Hepatocyte (in vitro differentiated cells and primary cell): ENCODE measurements around the genes CYB561D2, CACNA2D2, IQCF6, RRP9 and DUSP7.

- RAMPAGE, long total RNA: no peak
- RRBS: 2% methylated on average over 11 of the region's 44 CpGs
These were observed 798 bp downstream of the SLC38A3 start for GRCh38 chr3:50205667-50206470.

- RAMPAGE, long total RNA: no peak
- RRBS: no CpG with 5 or more reads among the region's 4 CpGs
These were observed 3.2 kb downstream of the GNAI2 start for GRCh38 chr3:50239122-50239710.

GRCh38 chr3:50316474-50317454 lies 5.8 kb downstream of the HYAL2 start:
- RAMPAGE, long total RNA: no peak
- RRBS: no CpG with 5 or more reads among the region's 16 CpGs

DNA sequence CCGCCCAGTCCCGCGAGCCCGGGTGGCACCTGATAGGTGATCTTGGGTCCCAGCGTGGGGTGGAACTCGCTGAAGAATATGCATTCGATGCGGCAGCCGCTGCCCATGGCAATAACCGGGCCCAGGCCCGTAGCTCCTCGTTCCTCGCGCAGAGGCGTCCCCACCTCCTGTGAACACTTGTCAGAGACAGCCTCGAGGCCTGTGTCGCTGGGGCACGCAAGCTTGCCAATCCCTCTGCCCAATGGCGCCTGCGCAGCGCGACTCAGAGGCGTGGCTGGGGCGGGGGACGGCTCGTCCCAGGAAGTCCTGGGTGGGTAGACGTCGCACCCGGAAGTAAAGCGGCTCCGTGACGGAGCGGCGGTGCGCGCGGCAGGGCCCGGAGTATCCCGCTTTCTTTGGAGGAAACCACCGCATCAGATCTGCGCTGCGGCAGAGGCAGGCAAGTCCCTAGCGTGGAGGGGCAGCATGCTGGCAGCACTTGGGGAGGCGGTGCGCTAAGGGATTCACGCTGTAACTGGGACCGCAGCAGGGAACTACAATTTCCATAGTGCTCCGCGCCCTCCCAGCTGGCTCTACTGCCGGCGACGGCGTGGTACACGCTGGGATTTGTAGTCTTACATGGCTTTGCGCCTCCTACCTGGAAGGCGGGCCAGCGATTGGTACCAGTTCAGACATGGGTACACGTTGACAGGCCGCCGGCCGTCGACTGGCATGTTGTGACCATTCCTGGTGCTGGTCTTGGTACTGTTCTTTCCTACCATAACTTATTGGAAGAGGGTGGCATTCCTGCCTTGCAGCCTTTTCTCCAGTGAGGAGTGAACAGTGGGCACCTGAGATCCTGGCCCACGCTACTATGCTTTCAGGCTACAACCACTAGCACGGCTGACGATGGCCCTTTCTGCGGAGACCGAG lies at the start of gene CYB561D2:
CYB561D2 (plus strand) TSS at position 317 of the 912 bp plus-strand sequence.
- RAMPAGE, long total RNA: start-site peak on the minus strand centred at position 202 of the sequence, 33 bp wide, 30 and 20 reads in 2 replicates
- RRBS: 2% methylated on average over 16 of the region's 67 CpGs

- RAMPAGE, long total RNA: no peak
- RRBS: 68% methylated on average over 3 of the region's 18 CpGs
These were observed 56.1 kb downstream of the CACNA2D2 start for GRCh38 chr3:50446966-50448013.

DNA sequence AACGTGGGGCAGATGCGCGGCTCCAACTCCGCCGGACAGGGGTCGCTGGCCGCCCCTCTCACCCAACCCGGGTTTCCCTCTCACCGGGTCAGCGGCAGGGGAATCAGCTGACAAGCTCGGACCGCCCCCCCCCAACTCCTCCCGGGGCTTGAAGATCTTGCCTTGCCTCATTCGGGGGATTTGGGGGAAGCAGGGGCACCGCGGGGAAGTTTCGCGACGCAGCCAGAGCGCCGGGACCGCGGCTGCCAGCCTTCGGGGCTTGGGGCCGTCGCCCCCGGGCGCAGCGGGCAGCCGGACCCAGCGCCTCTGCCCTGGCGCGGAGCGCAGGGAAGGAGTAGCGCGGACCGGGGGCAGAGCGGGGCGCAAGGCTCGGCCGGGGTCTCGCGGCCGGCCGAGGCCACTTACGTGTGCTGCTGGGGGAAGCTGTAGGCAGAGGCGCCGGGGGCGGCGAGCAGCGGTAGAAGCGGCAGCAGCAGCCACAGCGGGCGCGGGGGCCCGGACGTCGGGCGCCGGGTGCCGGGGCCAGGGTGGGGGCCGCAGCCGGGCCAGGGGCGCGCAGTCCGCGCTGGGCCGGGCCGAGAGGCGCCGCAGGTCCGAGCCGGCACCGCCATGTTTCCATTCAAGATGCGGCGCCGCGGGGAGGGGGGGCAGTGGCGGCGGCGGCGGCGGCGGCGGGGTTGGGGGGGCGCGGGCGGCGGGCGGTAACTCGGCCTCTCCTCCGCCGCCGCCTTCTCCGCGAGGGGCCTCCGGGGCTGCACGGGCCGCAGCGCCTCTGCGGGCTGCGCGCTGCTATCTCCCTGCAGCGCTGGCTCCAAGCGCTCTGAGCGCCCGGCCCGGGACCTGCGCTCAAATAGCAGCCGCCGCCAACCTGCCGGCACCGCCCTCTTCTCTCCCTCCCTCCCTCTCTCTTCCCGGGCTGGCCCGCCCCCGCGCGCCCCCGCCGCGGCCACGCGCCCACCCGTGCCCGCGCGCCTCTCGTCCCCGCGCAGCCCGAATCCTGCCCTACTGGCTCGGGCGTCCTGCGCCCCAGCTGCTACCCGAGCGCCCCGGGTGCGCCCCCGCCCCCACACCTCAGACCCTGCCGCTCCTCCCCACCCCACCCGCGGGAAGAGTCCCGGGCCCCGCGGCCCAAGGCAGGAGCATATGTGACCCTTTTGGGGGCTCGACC lies at the start of gene CACNA2D2:
CACNA2D2 (minus strand) TSS at position 822 of the 1,168 bp plus-strand sequence.
- RAMPAGE, long total RNA: no peak
- RRBS: 3% methylated on average over 65 of the region's 146 CpGs

- RAMPAGE, long total RNA: no peak
- RRBS: no CpG with 5 or more reads among the region's 4 CpGs
These were observed 9.3 kb downstream of the CISH start for GRCh38 chr3:50602276-50602686.

DNA sequence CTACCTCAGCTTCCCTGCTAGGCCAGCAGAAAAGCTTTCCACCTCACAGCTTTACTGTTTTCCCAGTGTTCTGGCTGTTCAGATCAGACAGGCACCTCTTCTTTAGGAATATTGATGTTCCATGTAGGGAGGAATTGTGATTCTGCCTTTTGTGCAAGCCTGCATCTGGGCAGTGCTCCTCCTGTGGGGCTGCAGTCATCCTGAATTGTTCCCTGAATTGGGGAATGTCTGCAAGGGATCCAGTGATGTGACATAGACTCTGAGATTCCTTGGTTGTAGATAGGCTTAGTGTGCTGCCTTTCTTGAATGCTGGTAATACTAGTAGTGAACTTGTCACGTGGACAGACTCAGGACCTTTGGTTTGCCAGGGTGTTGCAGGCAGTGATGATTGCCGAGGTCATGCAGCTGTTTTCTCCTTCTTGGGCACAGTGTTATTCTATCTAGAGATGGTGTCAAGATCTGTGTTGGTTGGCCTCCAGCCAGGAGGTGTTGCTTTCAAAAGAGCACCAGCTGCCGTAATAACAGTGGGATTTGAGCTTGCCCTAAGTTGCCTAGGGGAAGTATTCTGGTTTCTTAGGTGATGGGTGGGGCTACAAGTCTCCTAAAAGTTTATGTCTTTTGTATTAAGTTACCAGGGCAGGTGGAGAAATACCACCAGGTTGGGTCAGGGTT lies 349.9 kb downstream of the DOCK3 start:
- RAMPAGE, long total RNA: no peak
- RRBS: no CpG with 5 or more reads among the region's 3 CpGs

GRCh38 chr3:51384454-51385187 lies 470 bp upstream of the MANF start:
- RAMPAGE, long total RNA: no peak
- RRBS: 24% methylated on average over 2 of the region's 49 CpGs

DNA sequence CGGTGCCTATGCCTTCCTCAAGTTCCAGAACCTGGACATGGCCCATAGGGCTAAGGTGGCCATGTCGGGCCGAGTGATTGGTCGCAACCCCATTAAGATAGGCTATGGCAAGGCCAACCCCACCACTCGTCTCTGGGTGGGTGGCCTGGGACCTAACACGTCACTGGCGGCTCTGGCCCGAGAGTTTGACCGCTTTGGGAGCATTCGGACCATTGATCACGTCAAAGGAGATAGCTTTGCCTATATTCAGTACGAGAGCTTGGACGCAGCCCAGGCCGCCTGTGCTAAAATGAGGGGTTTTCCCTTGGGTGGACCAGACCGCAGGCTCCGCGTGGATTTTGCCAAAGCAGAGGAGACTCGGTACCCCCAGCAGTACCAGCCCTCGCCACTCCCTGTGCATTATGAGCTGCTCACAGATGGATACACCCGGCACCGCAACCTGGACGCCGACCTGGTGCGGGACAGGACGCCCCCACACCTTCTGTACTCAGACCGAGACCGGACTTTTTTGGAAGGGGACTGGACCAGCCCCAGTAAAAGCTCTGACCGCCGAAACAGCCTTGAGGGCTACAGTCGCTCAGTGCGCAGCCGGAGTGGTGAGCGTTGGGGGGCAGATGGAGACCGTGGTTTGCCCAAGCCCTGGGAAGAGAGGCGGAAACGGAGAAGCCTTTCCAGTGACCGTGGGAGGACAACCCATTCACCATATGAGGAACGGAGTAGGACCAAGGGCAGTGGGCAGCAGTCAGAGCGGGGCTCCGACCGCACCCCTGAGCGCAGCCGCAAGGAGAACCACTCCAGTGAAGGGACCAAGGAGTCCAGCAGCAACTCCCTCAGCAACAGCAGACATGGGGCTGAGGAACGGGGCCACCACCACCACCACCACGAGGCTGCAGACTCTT lies 1.7 kb downstream of the RBM15B start:
- RAMPAGE, long total RNA: no peak
- RRBS: 99% methylated on average over 11 of the region's 45 CpGs

DNA sequence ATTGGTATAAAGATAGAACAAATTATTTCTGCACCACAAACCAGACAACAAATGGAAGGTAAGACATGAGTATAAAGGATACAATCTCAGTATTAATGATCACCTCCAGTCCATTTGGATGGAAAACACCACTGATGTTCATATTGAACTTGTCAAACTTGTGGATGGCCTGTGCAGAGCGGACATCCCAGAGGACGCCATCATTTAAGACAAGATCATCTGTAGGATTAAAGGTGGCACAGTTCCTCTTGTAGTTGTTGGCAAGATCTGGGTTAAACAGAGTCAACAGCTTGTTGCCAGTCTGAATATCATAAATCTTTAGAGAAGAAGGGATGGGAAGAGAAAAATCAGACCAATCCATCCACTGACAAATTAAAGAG lies 23.4 kb downstream of the RBM15B start:
- RAMPAGE, long total RNA: no peak
- RRBS: no CpG with 5 or more reads among the region's 2 CpGs

GRCh38 chr3:51684866-51685736 lies 14.0 kb downstream of the TEX264 start:
- RAMPAGE, long total RNA: no peak
- RRBS: no CpG with 5 or more reads among the region's 7 CpGs

DNA sequence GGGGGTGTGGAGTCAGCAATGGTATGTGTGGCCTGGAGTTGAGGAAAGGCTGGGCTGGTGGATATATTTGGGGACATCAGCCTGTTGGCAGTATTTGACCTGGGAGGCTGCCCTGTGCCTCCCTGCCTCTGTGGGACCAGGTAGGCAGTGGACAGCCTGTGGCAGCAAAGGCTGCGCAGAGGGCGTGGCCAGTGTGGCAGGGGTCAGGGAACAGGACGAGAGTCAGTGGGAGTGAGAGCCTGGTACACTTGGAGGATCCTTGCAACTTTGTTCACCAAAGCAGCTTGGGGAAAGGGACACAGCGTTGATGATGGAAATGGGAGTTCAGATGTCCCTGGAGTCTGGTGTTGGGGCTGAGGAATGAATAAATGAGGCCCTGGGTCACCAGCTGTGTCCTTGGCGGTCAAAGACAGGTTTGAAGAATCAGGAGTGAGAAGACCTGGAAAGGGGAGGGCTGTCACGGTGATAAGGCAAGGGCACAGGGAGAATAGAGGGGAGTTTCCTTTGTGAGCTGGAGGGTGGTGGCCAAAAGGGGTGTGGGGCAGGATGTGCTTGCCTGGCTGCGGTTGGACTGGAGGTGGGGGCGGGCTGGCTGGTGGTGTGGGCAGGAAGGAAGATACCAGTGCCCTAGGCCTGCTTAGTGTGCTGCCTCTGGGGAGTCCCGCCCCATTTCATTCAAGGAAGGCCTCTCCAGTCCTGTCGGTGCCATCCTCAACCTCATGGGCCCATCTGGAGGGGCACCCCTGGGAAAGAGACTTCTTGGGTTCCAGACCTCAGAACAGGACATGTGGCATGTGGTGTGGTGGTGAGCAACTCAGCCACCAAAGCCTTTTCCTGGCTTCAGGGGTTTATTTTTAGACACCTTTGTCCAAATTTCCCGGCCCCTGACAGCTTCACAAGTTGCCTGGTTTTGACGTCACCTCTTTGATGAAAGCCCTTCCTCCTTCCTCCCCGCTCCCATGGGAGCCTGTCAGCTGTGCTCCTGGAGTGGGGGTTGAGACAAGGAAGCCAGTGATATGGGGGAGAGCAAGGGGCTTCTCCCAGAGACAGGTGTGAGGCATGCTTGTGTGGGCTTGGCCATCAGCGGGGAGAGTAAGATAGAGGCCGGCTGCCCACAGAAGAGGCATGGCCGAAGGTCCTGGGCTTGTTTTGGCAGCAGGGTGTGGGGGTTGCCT lies 15.4 kb downstream of the TEX264 start:
- RAMPAGE, long total RNA: no peak
- RRBS: no CpG with 5 or more reads among the region's 16 CpGs

DNA sequence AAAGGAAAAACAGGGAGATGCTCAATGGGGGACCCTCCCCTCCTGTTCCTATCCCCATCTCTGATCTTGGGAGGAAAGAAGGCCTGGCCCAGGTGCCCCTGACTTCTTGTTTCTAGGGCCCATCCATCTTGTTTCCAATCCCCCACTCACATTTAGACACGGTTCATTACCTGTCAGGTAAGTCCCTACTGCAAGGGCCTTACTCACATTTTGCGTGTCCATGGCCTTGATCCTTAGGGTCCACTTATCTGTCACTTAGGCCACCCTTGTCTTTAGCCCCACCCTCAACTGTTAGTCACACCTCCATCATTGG lies at the start of gene IQCF6:
IQCF6 (minus strand) TSS at position 235 of the 313 bp plus-strand sequence.
- RAMPAGE, long total RNA: no peak
- RRBS: no CpG with 5 or more reads among the region's 2 CpGs

GRCh38 chr3:51798535-51799136 lies 19.6 kb upstream of the IQCF6 start:
- RAMPAGE, long total RNA: no peak
- RRBS: no CpG with 5 or more reads among the region's 1 CpG

GRCh38 chr3:51941655-51942438 lies at the start of gene RRP9:
Gene RRP9 (minus strand): TSS chr3:51941904.
- RAMPAGE, long total RNA: no peak
- RRBS: 2% methylated on average over 13 of the region's 68 CpGs

- RAMPAGE, long total RNA: no peak
- RRBS: no CpG with 5 or more reads among the region's 4 CpGs
These were observed 2.3 kb upstream of the RPL29 start for GRCh38 chr3:51997964-51998375.

- RAMPAGE, long total RNA: no peak
- RRBS: no CpG with 5 or more reads among the region's 24 CpGs
These were observed 10.0 kb upstream of the RPL29 start for GRCh38 chr3:52005294-52006425.

DNA sequence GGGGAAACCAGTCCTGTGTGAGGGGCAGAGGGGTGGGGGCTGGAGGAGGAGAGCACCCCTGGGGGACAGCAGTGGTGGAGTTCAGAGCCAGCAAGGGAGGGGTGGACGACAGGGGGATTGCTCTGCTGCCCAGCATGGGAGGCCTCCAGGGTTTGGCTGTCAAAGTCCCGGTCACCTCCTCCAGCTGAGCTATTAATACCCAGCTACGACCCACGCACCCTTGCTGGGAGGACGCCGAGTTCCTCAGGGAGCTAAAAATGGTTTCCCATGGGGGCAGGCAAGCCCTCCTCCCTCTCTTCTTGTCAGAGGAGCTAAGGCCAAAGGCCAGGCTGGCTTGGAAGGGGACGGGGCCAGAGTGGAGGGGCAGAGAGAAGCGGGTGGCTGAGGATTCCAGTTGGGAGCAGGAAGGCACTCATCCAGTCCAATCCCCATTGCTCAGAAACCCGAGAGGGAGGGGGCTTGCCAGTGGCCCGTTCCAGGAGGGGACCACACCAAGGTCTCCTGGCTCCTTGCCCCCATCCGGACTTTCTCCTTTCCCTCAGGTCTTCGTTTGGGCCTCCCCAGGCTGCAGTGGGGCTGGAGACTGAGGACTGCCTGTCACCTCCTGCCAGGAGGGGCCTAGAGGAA lies 24.0 kb upstream of the RPL29 start:
- RAMPAGE, long total RNA: no peak
- RRBS: no CpG with 5 or more reads among the region's 12 CpGs

DNA sequence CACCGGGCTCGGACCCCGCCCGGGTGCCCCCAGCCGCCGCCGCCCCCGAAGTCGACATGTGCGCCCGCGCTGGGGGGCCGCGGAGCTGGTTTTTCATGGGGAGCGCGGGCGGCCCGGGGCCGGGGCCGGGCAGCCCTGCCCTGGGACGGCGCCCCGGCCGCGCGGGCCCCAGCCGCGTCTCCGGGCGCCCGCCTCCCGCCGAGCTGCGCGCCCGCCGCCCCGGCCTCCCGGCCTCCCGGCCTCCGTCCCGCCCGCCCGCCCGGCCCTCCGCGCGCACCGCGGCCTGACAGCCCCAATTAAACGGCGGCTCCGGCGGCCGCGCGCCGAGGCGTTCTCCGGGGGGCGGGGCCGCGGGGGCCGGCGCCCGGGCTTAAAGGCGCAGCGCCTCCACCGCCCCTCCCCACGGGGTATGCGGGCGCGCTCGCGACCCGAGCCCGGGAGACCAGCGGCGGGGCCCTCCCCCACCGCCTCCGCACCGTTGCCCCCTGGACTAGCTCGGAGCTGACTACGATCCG lies at the start of gene DUSP7:
DUSP7 (minus strand) TSS at position 302 of the 515 bp plus-strand sequence.
- RAMPAGE, long total RNA: no peak
- RRBS: 1% methylated on average over 48 of the region's 85 CpGs